ENCODE results near the gene XRCC2.

- PRO-cap, 4 experiments = no peak in any of the 4 experiments
- RAMPAGE, long total RNA, 2 experiments = no peak in any of the 2 experiments
Measured at GRCh38 chr7:151740341-151740849, 136.5 kb downstream of the PRKAG2 start.

DNA sequence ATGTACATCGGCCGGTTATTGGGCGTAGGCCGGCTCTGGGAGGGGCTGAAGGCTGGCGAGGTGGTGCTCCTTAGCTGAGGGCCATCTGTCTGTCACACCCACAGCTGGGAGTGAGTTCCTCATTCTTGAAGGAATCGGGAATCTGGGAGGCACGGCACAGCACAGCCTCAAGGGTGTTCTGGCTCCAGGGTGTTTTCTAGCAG is 121.9 kb downstream of the PRKAG2 start:
- PRO-cap, 4 experiments = no peak in any of the 4 experiments
- RAMPAGE, long total RNA, 2 experiments = no peak in any of the 2 experiments

GRCh38 chr7:151807476-151808242 is 69.3 kb downstream of the PRKAG2 start:
- PRO-cap, 4 experiments = no peak in any of the 4 experiments
- RAMPAGE, long total RNA, 2 experiments = no peak in any of the 2 experiments

DNA sequence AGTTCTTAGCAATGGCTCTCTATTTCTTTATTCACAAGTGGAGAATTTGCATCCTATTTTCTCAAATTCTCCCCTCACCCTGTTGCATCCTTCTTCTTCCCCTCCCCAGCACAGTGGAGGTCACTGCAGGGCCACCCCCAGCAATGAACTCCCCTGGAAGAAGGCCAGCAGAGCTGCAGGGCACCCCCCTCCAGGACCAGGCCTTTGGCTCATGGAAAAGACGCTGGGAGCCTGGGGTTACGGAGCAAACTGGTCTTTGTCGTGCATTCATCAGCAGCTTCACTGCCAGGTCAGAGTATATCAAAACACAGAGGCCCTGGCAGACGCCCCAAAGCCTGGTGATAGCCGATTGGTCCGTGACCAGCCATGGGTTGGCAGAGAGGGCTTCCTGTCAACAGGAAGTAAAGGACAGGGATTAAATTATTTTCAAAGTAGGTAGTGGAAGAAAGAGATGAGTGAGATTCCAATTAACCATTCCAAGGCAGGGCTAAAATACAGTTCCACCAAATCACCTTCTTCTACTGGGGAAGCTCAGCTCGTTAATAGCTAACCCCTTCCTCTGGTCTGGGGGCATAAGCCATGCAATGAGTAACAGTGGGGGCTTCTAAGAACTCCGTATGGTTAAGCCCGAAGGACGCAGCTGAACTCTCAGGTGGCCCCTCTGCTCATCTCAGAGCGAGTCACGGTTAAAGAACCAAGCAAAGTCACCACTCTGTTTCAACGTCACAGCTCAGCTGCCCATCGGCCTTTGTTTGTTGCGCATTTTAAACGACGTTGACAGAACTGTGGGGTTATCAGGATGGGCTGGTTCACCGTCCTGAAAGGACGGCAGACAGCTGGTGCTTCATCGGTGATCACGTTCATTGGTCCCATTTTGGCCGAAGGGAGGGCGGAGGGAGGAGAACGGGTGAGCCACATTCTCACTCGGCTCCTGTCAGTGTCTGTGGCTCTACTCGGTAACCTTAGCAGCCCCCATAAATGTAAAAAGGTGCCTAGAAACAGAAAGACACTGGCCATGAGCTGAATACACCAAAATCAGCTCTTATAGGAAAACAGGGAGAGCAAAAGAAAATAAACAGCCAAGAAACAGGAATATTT is 8.8 kb downstream of the PRKAG2 start:
- PRO-cap, 4 experiments = peak in 4 of 4 experiments; most common plus-strand start position 780 of the sequence (in 2); most common minus-strand start position 284 of the sequence (in 3)
- RAMPAGE, long total RNA, 2 experiments = no peak in any of the 2 experiments

- PRO-cap, 4 experiments = no peak in any of the 4 experiments
- RAMPAGE, long total RNA, 2 experiments = no peak in any of the 2 experiments
Measured at GRCh38 chr7:151941106-151941520, 15.1 kb upstream of the GALNTL5 start.

GRCh38 chr7:152107612-152108537 is 82.4 kb downstream of the GALNT11 start:
- PRO-cap, 4 experiments = no peak in any of the 4 experiments
- RAMPAGE, long total RNA, 2 experiments = no peak in any of the 2 experiments

- PRO-cap, 4 experiments = no peak in any of the 4 experiments
- RAMPAGE, long total RNA, 2 experiments = no peak in any of the 2 experiments
Measured at GRCh38 chr7:152114479-152115307, 89.2 kb downstream of the GALNT11 start.

GRCh38 chr7:152676047-152676464 is at the start of gene XRCC2:
Gene XRCC2 (minus strand): TSS chr7:152676141.
- PRO-cap, 4 experiments = peak in 4 of 4 experiments; most common plus-strand start chr7:152676276 (in 4); most common minus-strand start chr7:152676140 (in 1)
- RAMPAGE, long total RNA, 2 experiments = start-site peak on the minus strand in 2 of 2 experiments, at chr7:152676085-152676172 at its widest, 37 to 43 reads per replicate

- PRO-cap, 4 experiments = no peak in any of the 4 experiments
- RAMPAGE, long total RNA, 2 experiments = no peak in any of the 2 experiments
Measured at GRCh38 chr7:152711318-152711547, 35.3 kb upstream of the XRCC2 start.

DNA sequence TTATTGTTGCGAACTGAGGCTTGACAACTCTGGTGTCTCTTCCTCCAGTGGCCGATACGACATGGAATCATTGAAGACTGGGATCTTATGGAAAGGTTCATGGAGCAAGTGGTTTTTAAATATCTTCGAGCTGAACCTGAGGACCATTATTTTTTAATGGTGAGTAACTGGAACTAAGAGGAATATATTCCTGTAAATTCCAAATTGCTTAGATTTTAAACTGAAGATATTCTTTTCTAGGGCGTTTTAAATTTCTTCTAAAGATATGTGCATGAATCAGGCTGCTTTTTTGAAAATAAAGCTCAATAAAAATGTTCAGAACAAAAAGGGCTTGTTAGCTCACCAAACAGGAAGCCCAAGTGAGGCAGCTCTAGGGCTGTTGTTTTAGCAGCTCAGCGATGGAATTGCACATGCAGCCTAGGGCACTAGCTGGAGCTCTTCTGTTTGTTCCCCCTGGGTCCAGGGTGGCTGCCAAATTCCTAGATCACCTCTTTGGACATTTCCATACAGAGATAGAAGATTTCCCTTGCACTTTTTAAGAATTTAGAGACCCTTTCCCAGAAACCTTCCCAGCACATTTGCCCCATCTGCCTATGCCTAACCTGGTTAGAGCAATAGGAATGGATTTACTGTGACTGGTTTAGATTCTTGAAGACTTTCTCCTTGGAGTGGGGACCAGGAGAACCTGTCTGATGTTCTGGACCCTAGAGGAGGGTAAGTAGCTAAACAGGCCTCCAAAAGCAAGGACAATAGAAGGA is 42.2 kb downstream of the ACTR3B start:
- PRO-cap, 4 experiments = no peak in any of the 4 experiments
- RAMPAGE, long total RNA, 2 experiments = start-site peak on the plus strand in 1 of 2 experiments, centred at position 480 of the sequence, 6 reads per replicate

- PRO-cap, 4 experiments = no peak in any of the 4 experiments
- RAMPAGE, long total RNA, 2 experiments = no peak in any of the 2 experiments
Measured at GRCh38 chr7:152850301-152851112, 91.0 kb downstream of the ACTR3B start.

GRCh38 chr7:153886217-153886744 is 165.9 kb upstream of the DPP6 start:
- PRO-cap, 4 experiments = no peak in any of the 4 experiments
- RAMPAGE, long total RNA, 2 experiments = no peak in any of the 2 experiments

- PRO-cap, 4 experiments = no peak in any of the 4 experiments
- RAMPAGE, long total RNA, 2 experiments = no peak in any of the 2 experiments
Measured at GRCh38 chr7:154681366-154681800, 321.5 kb downstream of the PAXIP1 start.

DNA sequence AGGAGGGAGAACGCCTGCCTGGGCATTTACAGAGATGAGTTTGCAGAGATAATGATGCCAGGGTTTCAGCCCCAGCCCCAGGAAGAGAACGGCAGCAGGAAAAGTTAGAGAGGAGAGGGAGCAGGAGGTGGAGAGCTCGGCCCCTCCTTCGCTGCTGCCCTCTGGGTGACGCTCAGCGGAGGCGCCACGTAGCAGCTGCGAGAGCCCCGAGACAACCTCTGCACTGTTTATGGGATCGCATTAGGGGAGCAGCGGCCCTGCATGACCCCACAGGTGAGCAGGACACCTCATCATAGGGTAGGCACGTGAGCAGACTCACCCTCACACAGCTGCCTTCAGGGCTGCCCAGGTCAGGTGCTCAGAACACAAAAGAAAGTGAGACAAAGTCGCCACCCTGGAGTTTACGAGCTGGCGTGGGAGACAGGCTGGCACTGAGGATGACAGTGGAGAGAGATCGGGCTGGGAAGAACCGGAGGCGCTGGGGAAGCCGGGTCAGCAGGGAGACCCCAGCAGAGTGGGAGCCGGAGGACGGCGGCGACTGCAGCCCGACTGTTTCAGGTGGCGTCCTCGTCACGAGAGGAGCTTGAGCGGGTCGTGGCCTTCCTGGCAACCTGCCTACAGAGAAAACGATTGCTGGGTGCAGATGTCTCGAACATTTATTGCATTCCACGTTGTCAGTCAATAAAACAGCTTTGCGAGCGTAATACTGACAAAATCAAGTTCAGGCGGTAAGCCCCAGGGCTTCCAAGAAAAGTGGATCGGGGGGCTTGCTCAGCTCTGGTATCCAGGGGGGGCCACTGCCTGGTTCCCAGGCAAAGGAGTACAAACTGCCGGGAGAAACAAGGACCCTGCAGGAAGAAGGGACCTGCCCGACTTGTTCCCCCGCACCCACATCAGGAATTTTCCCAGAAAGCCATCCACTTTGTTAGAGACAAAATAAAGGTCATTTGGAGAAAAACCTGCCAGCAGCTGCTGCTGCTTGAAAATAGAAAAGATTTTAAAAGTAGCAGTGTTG is 83.1 kb upstream of the INSIG1 start:
- PRO-cap, 4 experiments = peak in 4 of 4 experiments; most common plus-strand start position 190 of the sequence (in 3); most common minus-strand start position 163 of the sequence (in 3)
- RAMPAGE, long total RNA, 2 experiments = no peak in any of the 2 experiments

DNA sequence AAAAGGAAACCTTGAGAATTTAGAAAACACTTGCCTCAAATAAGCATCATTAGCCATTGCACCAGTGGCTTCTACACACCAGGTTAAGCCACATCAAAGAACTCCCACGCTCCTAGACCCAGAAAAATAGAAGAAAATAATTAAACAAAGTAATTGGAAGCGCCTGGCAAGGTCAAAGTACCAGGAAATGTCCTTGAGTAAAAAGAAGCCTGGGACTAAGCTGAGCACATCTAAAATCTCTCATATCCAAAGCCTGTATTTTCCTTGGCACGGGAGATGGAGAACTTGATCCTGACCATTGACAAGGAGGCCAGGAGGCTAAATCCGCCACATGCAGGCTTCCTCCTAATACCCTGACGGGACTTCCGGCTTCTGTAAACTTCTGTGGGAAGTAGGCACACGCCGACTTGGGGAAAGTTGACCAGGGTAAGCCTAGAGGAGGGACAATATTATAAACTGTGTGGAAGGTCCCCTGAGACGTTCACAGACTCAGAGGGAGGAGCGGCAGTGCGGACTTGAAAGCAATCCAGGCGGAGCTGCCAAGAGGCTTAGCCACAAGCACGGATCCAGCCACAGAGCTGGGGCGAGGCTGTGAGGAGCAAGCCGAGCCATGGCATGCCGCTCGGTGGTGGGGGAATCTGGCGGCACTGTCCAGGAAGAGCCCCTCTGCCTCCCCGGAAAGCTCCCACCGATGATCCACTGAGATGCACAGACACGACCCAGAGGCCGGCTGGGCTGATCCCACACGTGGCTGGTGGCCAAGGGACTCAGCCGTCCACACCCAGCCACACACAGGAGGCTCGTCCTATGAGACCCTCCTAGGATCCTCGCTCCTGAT is 40.2 kb upstream of the INSIG1 start:
- PRO-cap, 4 experiments = peak in 4 of 4 experiments; most common plus-strand start position 575 of the sequence (in 4); most common minus-strand start position 491 of the sequence (in 2)
- RAMPAGE, long total RNA, 2 experiments = no peak in any of the 2 experiments

GRCh38 chr7:155287119-155287618 is 10.5 kb upstream of the INSIG1 start:
- PRO-cap, 4 experiments = no peak in any of the 4 experiments
- RAMPAGE, long total RNA, 2 experiments = no peak in any of the 2 experiments

- PRO-cap, 4 experiments = peak in 4 of 4 experiments; most common plus-strand start chr7:155298151 (in 3); most common minus-strand start chr7:155298310 (in 3)
- RAMPAGE, long total RNA, 2 experiments = no peak in any of the 2 experiments
Measured at GRCh38 chr7:155298107-155298687, 519 bp downstream of the INSIG1 start.

- PRO-cap, 4 experiments = peak in 3 of 4 experiments; most common plus-strand start chr7:155306732 (in 3)
- RAMPAGE, long total RNA, 2 experiments = no peak in any of the 2 experiments
Measured at GRCh38 chr7:155306533-155306797, 8.8 kb downstream of the INSIG1 start.

GRCh38 chr7:155357318-155357901 is 59.7 kb downstream of the INSIG1 start:
- PRO-cap, 4 experiments = no peak in any of the 4 experiments
- RAMPAGE, long total RNA, 2 experiments = no peak in any of the 2 experiments

DNA sequence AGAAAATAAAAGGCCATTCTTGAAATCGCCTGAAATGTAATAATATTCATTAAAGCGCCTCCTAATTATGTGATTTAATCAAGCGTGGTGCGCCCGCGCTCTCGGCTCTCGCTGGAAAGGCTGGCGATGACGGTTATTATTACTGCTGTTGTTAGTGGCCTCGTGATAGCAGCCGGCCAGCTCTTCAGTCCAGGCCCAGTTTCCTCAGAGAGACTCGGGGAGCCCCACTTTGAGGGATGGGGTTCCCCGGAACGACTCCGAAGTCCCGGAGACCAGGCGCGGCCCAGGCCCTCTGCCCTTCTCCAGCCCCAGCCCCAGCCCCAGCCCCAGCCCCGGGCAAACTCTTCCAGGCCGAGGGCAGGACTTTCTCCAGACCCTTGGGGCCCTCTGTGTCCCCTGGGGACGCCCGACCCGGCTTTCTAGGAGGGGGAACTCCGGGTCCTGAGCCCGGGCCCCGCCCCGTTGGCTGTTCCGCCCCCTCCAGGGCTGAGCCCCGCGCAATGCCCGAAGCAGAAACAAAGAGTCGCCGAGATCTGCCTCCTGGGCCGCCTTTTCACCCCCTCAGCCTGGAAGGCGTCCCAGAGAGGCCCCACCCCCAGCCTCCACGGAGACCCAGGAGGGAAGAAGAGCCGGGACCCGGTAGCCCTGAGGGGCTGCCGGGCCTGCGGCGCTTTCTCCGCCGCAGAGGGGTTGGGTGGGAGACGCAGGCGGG is 9.8 kb downstream of the EN2 start:
- PRO-cap, 4 experiments = no peak in any of the 4 experiments
- RAMPAGE, long total RNA, 2 experiments = no peak in any of the 2 experiments